HL-60 (cell line): ENCODE results near the genes WIPF3, PLEKHA8, AQP1 and LSM5.

DNA sequence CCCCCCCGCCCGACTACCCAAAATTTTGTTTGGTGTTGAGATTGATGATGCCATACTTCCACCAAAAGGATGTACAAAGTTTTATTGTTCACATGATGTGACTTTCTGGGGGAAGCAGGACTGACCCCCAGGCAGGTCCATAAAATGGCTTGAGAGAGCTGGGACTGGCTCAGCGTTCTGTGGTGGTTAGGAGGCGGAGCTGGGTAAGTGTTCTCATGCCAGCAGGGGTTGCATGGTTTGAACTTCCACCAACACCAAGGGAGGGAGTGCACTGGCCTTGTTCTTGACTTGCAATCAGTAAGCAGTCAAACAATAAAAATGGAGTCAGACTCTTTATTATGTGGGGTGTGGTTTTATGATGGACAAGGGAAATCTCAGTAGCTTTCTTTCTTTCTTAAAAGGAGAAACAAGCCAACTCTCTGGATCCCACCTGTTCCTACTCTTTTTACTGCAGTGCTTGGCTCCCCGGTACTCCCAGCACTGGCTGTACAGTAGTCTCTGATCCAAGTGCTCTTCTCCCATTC, 95.4 kb upstream of the PRR15 start:
- RRBS: no CpG with 5 or more reads among the region's 5 CpGs

- RRBS: no CpG with 5 or more reads among the region's 5 CpGs
Observed at GRCh38 chr7:29480438-29480839, 83.2 kb upstream of the PRR15 start.

DNA sequence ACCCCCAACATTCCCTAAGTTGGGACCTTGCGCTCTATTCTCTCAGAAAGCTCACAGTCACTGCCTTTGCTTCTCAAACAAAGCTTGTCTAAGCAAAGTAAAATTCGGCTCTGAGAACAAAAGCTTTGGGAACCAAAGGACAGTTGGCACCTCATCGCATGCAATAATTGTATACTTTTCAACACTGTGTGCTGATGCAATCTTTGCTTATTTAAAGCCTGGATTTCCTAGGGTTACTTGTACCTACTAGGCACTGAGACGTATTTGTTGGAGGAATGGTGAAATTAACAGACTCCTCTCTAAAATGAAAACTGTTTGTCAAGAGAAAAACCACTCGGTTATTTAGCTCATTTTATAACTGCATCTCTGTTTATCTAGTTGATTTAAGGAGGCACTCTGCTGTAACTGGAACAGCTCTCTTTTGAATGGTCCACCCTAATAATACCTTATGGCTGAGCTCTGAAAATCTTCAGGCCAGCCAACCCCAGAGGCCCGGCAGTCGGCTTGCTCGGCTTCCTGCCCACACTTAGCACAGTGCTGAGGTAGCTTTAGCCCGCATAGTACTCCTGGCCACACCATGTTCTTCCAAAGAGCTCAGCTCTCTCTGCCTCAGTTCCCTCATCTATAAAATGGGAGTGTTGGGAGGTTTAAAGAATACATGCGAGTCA, 80.2 kb upstream of the PRR15 start:
- RRBS: no CpG with 5 or more reads among the region's 10 CpGs

DNA sequence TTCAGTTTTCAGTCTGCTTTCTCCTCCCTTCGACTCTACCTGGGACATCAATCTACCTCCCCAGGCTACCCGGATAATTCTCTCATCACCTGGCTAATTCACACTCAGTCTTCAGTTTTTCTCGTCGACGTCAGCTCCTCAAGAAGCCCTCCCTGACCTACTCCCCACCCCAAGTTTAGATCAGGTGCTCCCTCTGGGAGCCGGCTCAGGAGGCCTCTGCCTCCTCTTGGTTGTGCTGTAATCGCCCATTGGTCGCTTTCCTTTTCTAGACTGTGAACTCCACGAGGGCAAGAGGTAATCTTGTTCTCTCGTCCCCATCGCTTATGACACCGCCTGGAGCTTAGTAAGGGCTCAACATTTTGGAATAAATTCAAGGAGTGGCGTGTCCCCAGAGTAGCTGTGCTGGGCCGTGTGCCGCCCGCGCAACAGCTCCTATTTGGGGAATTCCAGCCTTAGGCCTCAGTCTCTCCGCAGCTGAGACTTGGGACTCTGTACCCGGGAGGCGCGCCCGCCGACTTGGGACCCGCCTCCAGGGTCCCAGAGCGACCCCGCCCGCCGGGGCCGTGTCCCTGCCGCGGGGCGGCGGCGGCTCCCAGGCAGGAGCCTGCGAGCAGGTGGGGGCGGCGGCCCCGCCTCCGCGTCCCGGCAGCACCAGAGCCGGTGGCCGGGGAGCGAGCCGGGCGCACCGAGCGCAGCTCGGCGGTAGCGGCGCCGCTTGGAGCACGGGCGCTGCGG, at the start of gene WIPF3:
Gene WIPF3, plus strand, starts transcription at position 651 of the 735 bp plus-strand sequence.
- RRBS: 9% methylated on average over 35 of the region's 56 CpGs

- RRBS: 3% methylated on average over 41 of the region's 100 CpGs
Observed at GRCh38 chr7:30028119-30029015, at the start of gene PLEKHA8. Gene PLEKHA8 (plus strand): TSS chr7:30028412.

- RRBS: no CpG with 5 or more reads among the region's 3 CpGs
Observed at GRCh38 chr7:30179004-30179447, 44.2 kb downstream of the MTURN start.

DNA sequence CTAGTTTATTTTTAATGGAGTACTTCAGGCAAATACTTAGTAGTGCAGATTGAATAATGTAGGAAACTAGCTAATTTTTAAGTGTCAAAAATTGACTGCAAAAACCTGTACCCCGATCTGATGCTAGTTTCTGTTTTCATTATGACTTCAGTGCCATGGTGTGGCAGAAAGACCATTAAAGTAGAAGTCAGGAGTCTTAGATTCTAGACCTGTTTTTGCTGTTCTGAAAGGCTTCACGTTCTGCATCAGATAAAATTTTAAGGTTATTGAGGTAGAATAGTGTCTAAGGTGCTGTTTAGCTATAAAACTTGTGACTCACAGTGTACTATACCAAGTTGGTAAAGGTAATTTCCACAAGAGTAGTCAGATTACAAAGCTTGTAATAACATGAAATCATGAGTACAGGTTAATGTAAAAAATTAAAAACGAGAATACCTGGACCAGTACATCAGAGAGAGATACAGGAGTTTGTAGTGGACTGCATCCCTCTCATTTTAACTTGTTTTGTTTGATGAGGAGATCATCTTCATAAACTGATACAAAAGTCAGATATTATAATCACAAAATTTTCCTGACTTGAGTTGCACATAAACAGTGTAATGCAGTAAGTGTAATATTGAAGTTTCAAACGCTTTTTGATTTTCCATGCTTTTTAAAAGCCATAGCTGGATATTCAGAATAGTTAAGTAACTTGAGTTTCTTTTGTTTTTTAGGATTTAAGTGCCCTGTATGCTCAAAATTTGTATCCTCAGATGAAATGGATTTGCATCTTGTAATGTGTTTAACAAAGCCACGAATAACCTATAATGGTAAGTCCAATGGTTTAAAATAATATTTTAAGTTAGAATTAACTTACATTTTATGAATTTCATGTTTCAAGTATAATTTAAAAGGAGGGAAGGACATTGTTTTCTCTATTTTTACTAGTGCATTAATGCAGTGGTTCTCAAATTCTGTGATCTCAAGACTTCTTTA, 38.8 kb downstream of the ZNRF2 start:
- RRBS: no CpG with 5 or more reads among the region's 5 CpGs

- RRBS: no CpG with 5 or more reads among the region's 4 CpGs
Observed at GRCh38 chr7:30469792-30470124, 8.8 kb downstream of the NOD1 start.

DNA sequence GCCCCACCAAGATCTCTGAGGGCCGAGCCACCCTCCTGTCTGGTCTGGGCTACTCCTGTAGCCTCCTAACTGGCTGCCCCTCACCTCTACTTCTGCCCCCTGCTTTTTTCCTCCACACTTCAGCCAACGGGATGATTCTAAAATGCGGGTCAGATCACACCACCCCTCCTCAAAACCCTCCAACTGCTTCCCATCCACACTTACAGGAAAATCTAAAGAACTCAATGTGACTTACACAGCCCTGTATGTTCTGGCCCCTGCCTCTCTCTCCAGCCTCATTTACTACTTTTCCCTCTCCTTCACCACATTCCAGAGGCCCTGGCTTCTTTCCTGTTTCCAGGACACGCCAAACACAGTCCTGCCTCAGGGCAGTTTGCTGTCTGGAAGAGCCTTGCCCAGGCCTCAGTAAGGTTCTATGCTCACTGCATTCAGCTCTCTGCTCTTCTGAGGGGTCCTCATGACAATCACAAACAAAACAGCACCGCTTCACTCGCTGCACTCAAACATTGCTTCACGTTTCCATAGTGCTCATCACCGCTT, 35.2 kb upstream of the GARS1 start:
- RRBS: no CpG with 5 or more reads among the region's 8 CpGs

DNA sequence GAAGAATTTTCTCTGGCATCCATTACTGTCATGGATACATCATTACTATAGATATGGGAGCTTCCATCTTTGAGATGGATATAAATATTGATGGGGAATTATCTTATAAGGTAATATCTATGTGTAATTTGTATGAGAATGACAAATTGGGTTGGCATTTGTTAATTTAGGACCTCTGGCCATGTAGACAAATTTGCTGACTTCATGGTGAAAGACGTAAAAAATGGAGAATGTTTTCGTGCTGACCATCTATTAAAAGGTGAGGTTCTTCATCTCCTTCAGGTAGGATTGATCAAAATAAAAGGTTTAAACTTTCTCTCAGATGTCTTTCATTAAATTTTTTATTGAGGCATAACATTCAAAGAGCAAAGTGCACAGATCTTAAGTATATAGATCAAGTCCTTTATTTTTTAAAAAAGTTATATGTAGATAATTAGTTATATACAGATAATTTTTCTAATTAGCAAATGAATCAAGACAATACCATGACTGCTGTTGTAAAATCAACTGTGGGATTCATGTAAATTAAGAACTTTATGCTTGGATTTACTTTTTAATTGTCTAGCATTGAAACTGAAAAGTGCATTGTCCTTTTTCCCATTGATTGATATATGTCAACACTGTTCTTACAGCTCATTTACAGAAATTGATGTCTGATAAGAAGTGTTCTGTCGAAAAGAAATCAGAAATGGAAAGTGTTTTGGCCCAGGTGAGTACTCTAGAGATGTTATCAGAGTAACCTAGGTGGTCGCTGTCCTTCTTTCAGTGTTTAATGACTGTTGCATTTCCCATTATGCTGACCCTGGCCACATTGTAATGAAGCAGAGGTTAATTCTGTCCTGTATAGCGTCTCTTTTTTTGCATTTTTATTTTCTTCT, 8.4 kb downstream of the GARS1 start:
- RRBS: no CpG with 5 or more reads among the region's 5 CpGs

DNA sequence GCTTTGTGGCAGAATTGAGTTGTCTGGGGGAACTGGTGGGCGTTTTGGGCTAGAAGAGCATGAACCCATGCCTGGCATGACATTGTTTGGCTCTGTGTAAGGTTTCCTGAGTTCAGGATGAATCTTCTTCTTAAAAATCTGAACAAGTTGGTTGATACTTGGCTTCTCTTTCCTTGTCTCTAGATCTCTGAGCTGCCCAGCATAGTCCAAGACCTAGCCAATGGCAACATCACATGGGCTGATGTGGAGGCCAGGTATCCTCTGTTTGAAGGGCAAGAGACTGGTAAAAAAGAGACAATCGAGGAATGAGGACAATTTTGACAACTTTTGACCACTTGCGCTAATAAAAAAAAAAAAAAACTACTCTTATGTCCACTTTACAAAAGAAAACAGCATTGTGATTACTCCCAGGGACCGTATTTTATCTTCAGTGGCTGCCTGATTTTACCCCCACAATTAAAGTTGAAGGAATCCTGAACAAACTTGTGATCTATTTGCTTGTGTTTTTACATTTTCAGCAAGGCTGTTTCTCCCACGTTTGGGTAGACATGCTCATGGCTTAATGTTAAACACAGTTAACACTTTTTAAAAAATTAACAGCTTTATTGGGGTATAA, 39.0 kb downstream of the GARS1 start:
- RRBS: no CpG with 5 or more reads among the region's 5 CpGs

DNA sequence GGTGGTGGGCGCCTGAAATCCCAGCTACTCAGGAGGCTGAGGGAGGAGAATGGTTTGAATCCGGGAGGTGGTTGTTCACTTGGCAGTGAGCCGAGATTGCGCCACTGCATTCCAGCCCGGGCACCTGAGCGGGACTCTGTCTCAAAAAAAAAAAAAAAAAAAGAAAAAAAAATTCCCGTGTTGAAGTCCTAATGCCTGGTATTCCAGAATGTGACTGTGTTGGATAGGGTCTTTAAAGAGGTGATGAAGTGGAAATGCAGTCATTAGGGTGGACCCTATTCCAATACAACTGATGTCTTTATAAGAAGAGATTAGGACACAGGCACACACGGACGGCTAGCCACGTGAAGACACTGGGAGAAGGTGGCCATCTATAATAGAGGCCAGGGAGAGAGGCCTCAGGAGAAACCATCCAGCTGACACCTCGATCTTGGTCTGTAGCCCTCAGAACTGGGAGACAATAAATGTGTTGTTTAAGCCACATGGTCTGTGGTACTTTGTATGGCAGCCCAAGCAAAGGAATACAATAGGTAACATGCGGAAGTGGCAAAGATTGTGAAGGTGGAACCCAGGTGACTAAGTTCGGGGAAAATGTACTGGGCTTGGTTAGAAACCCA, 967 bp upstream of the MINDY4 start:
- RRBS: 74% methylated on average over 2 of the region's 13 CpGs

- RRBS: no CpG with 5 or more reads among the region's 10 CpGs
Observed at GRCh38 chr7:30896006-30896448, 15.6 kb upstream of the AQP1 start.

- RRBS: no CpG with 5 or more reads among the region's 15 CpGs
Observed at GRCh38 chr7:30900775-30901548, 10.7 kb upstream of the AQP1 start.

DNA sequence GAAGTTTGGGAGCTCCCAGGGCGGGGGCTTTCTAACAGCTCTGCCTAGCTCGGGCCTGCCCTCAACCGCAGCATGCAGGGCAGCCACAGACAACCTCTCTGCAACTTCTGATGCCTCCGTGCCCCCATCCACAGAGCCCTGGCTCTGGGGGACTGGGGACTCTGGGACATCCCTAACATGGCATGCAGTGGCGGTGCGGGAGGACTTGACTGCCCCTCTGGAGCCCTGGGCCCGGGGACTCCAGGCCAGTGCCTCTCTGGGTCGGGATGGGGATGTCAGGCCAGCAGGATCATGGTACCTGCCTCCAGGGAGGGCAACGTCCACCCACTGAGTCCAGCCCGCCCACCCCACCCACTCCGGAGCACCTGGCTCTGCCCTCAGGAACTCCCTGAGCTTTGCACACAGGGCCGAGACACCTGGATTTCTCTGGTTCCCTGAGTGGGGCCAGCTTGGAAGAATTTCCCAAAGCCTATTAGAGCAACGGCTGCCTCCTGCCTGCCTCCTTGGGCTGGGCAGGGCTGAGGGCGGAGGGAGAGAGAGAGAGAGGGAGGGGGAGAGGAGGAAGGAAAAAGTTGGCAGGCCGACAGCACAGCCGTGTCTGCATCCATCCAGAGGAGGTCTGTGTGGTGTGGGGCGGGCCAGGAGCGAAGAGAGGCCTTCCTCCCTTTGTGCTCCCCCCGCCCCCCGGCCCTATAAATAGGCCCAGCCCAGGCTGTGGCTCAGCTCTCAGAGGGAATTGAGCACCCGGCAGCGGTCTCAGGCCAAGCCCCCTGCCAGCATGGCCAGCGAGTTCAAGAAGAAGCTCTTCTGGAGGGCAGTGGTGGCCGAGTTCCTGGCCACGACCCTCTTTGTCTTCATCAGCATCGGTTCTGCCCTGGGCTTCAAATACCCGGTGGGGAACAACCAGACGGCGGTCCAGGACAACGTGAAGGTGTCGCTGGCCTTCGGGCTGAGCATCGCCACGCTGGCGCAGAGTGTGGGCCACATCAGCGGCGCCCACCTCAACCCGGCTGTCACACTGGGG, at the start of gene AQP1:
Gene AQP1, plus strand, starts transcription at position 722 of the 1,024 bp plus-strand sequence.
- RRBS: 56% methylated on average over 6 of the region's 38 CpGs

DNA sequence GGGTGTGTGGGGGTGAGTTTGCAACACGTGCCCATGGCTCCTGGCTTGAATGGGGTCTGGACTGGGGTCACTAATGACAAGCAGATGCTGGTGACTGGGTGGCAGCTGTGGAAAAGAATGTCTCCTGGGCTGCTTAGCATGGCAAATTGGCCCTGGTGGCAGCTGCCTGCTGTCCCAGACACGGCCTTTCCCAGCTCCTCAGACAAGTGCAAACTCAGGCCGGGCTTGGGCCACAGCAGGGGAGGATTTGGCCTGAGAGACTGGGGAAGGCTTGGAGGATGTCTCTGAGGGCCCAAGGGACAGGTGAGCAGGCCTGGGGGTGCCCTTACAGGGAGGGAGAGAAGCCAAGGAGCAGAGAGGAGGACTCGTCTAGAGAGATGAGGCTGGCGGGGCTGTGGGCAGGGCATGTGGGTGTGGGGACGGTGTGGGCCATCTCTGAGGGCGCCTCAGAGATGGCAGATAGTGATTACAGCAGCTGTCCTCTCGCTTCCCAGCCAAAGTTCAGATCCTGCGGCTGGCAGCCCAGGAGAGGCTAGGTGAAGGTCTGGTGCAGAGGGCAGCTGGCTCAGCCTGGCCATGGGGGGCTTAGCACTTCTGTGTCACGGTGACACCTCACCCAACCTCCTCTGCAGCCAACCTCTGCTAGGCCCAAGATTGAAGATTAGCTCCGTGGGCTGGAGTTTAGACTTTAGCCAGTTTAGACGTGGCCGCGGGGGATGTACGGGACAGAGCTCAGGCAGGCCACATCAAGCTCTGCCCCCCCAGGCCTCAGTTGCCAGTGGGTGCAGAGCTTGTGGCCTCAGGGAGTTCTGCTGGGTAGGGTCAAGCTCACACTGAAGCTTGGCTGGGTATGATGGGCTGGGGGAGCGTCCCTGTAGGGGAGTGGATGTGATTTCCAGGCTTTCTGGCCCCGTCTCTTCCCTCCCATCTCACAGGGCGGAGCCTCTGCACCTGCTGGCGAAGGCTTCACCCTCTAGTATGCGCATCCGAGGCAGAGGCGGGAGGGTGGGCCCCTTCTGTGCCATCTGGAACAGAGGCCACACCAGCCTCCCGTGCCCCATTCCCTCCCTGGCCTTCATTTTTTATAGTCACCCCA, 1.8 kb downstream of the AQP1 start:
- RRBS: no CpG with 5 or more reads among the region's 23 CpGs

DNA sequence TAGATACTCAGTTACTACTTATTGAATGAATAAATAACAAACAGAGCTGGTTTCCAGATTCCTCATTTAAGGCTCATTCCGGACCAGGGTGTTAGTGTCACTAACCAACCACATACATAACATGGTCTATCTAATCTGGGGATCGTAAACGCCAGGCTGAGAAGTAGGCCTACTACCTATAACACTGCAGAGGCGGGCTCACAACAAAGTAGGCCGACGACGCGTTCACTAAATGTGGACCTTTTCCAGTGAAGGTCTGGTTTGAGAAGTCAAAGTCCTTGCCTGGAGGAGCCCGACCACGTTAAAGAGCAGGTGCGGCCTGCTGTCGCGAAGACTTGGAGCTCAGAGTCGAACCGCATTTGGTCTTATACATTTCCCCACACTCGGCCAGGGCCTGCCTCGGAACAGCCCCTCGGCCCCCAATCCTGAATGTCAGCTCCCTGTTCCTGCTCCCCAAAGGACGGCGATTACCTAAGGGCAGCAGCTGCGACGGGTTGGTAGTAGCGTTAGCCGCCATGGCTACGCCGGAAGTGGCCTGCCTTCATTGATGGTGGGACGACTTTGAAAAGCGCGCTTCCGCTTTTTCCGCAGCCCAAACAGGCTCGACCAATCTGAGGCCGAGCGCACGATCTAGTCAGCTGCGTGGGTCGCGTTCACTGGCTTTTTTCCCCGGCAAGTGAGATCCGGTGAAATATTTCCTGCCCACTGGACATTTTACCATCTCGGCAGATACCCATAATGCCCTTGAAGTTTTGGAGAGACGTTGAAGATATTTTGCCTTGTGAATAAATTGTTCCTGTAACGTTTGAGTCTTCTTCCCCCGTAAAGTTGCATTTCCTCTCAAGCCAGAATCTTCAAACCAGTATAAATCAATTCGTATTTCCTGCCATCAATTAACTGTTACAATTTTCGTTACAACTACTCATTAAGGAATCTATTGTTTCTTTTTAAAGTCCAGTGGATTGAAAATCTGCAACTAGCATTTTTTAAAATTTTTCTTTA, at the start of gene LSM5:
Gene LSM5, minus strand, starts transcription at position 532 of the 1,002 bp plus-strand sequence.
- RRBS: no CpG with 5 or more reads among the region's 46 CpGs

DNA sequence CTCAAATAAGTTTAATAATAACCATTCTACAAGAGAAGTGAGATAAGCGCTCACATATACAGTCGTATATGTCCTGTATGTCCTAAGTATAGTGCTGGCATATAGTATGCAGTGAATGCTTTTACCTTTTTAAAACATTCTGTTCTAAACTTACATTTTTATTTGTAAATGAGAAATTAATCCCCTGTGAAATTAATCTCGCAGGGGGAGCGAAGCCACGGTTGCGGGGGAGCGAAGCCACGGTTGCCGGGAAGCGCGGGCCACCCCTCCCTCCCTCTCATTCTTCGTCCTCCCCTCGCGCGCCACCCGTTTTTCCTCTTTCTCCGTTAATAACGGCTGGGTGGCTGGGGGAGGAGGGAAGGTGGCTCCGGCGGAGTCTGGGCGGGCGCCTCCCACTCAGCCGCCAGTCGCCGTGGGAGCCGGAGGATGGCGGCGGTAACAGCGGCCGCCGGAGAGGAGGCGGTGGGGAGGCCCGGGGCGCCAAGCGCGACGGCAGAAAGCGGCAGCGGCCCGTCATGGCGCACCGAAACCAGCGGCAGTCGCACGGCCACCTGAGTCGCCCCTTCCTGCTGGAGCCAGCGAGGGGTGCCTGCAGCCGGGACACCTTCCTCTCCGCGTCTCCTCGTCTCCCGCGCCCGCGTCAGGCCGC, 163.7 kb downstream of the KBTBD2 start:
- RRBS: no CpG with 5 or more reads among the region's 56 CpGs

DNA sequence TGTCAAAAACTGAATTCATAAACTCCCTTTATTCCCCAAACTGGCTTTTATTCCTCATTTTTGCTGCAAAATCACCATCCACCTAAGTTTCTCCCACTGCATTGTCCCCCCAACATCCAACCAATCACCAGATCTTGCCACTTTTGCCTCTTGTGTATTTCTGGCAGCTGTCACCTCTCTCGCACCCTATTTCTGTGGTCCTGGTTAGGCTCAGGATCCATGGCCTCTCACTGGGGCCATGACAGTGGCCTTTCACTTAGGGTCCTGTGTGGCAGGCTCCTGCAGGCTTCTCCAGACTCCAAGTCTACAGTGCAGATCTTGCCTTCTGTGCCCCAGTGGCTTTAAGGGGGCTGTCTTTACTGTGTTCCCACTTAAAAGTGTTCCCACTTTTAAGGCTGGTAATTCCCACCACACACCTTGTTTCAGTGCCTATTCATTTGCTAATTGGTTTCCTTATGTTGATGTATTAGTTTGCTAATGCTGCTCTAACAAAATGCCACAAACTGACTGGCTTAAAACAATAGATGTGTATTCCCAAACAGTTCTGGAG, 27.7 kb downstream of the KBTBD2 start:
- RRBS: no CpG with 5 or more reads among the region's 1 CpG

GRCh38 chr7:32864806-32865890, 26.4 kb downstream of the KBTBD2 start:
- RRBS: no CpG with 5 or more reads among the region's 4 CpGs